Trachea (tissue), 1 donor: ENCODE measurements around the genes NAA25 and OAS2.

DNA sequence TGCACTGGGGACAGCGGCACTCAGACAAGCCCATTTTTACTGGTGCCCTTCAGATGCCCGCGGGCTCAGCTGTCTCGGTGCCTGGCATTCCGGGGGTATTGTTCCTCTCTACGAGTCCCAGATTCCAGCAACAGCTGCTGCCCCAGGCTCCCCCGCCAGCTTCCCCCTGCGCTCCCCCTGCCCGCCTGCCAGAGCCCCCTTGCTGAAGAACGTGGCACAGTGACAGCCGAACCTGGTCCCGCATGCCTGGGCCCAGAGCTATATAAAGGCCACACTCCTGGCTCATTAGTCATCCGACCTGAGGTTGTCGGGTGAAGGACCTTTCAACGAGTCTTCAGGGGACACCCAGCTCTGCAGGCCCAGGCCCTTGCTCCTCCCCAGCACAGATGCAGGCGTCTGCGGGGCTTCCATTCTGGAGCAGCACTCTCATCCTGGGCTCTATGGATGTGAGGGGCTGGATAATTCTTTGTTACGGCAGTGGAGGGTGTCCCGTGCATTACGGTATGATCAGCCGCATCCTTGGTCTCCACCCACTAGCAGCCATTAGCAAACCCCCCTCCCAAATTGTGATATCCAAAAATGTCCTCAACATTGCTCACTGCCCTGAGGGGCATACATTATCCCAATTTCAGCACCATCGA is 11.1 kb upstream of the MYL2 start:
- PRO-cap: no peak

- PRO-cap: no peak
Measured at GRCh38 chr12:111313788-111314214, 55.1 kb downstream of the PHETA1 start.

- PRO-cap: no peak
Measured at GRCh38 chr12:111361650-111362840, 6.8 kb downstream of the PHETA1 start.

GRCh38 chr12:111427306-111428075 is 21.8 kb downstream of the SH2B3 start:
- PRO-cap: no peak

DNA sequence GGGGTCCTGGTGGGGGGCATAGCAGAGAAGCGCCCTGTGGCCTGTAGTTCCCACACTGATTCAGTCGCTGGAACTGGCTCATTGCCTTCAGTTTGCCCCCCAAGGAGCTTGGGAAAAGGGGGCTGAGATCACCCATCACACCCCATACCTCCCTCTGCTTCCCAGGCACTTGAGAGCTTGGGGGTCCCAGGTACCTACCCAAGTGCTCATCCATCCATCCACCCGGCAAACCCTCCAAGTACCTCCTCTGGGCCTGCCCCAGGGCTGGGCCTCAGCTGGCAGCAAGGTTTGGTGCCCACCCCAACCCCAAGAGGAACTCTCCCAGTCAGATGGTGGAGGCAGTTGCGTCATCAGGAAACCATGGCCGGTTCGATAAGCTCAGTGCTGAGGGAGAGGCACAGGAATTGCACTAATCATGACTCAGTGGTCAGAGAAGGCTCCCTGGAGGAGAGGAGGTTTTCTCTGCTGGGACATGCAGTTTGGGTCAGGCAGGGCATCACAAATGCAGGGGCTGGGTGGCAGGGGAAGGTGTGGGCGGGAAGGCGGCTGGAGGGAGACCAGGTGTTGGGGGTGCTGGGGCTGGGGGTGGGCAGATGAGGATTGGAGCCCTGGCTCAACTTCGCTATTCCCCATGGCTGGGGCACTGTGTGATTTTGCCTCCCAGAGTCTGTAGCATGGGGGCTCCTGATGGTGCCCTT is 32.1 kb downstream of the SH2B3 start:
- PRO-cap: no peak

DNA sequence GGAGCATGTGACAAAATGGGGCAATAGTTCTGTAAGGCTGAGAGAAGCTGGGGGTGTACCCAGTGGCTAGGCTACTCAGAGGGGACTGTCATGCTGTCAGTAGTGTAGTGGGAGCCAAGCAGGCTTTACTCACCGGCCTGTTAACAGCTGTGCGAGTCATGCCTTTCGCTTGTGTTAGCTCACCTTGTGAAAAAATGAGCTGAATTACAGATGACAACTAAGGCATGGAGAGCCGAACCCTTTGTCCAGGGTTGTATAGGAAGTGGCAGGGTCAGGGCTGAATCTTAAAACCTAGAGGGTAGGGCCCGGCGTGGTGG is 37.8 kb downstream of the SH2B3 start:
- PRO-cap: no peak

DNA sequence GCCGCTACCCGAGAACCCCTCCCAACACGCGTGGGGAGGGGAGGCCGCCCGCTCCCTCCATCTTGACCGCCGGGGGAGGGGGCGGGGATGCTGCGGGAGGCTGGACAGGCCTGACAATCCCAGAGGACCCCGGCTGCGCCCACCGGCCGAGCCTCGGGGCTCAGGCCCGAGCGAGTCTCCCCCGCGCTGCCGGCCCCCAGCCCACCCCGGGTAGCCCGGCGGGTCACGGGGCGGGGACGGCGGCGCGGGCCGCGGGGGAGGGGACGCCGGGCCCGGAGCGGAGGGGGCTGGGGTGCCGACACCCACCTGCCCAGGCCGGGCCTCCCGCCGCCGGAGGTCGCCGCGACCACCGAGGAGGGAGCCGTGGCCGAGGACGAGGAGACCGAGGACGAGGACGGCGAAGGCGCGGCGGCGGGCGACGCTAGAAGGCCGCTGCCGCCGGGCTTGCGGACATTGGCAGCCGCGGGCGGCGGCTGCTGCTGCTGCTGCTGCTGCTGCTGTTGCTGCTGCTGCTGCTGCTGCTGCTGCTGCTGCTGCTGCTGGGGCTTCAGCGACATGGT is 557 bp downstream of the ATXN2 start:
- PRO-cap: bidirectional peak, plus-strand start at position 65 of the sequence, minus-strand start at position 32 of the sequence; bidirectional peak, plus-strand start at position 239 of the sequence, minus-strand start at position 198 of the sequence

- PRO-cap: bidirectional peak, plus-strand start at chr12:111775784, minus-strand start at chr12:111775645
Measured at GRCh38 chr12:111775198-111776554, 8.9 kb downstream of the ALDH2 start.

- PRO-cap: bidirectional peak, plus-strand start at chr12:112108862, minus-strand start at chr12:112108722
Measured at GRCh38 chr12:112108295-112109288, at the start of gene NAA25. TSS of gene NAA25 (minus strand) at chr12:112108783.

DNA sequence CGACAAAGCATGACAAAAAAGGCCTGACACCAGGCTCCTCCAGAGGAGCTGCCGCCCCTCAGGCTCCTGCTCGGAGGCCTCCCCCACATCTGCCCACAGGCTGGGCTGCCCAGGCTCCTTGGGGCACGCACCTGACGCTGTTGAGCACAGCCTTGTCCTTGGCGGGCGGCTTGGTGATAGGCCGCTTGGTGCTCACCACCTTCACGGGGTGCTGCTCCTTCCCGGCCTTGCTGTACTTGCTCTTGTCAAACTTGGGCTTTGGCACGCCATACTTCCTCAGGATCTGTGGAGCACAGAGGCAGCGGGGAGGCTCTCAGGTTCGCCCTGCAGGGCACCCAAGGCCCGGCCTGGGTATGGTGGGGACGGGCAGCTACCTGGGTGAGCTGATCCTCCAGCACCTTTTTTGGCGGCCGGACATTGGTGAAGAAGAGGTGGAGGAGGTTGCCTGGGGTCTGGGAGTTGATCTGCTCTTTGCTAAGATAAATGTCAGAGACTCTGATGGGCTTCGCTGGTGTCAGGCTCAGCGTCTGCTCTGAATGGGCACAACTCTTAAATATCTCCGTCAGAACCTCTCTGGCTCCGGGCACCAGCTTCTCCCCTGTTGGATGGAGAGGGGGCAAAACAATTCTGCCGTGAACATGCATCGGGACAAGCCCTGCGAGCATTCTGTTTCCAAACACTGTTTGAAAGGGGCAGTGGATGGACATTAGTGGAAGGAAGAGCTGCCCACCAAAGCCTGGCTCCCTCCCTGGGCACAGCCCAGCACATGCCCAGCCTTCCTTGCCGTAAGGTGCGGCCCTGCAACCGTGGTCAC is 53.6 kb downstream of the TRAFD1 start:
- PRO-cap: no peak

GRCh38 chr12:112420669-112421276 is 2.0 kb downstream of the PTPN11 start:
- PRO-cap: no peak

- PRO-cap: no peak
Measured at GRCh38 chr12:112705106-112705312, 86.5 kb upstream of the RPH3A start.

DNA sequence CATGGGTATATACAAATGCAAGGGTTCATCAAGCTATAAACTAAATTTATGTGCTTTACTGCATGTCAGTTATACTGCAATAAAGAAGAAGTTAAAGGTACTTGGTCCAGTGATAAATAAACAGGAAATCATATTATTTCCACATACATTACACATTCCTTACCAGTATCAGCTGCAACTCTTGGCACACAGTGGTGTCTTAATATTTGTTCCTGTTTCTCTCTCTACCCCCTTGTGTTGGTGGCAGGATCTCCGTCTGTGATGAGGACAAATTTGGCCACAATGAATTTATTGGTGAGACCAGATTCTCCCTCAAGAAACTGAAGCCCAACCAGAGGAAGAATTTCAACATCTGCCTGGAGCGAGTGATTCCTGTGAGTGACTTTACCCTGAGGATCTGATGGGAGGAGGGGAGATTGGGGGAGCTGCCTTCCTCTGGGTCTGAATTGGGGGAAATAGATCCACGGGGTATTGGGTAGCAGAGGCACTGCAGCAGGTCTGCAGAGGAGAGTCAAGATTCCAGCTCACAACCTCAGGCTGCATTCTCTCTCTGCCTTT is 19.1 kb upstream of the OAS1 start:
- PRO-cap: no peak

DNA sequence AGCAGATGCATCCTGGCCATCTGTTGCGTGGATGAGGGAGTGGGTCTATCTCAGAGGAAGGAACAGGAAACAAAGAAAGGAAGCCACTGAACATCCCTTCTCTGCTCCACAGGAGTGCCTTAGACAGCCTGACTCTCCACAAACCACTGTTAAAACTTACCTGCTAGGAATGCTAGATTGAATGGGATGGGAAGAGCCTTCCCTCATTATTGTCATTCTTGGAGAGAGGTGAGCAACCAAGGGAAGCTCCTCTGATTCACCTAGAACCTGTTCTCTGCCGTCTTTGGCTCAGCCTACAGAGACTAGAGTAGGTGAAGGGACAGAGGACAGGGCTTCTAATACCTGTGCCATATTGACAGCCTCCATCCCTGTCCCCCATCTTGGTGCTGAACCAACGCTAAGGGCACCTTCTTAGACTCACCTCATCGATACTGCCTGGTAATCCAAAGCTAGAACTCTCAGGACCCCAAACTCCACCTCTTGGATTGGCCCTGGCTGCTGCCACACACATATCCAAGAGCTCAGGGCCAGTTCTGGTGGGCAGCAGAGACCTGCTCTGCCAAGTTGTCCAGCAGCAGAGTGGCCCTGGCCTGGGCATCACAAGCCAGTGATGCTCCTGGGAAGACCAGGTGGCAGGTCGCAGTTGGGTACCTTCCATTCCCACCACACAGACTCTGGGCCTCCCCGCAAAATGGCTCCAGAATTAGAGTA is 6.7 kb upstream of the OAS2 start:
- PRO-cap: no peak

GRCh38 chr12:112977814-112978945 is at the start of gene OAS2:
TSS of gene OAS2 (plus strand) at chr12:112978519.
- PRO-cap: unidirectional peak, plus-strand start at chr12:112978470

DNA sequence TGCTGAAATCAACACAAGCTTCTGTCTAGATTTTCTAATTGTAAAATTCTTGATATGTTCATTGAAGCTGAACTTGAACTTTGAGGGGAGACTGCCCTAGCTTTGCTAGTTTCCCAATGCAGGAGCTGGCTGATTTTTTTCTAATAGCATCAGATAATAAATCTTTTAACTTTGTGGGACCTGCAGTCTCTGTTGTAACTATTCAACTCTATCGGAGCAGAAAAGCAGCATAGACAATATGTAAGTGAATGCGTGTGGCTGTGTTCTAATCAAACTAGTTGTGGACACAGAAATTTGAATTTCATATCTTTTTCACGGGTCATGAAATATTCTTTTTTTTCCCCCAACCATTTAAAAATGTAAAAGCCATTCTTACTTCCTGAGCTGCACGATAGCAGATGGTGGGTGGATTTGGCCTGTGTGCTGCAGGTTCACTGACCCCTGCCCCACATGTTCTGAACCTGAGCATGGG is 5.6 kb downstream of the DTX1 start:
- PRO-cap: no peak

DNA sequence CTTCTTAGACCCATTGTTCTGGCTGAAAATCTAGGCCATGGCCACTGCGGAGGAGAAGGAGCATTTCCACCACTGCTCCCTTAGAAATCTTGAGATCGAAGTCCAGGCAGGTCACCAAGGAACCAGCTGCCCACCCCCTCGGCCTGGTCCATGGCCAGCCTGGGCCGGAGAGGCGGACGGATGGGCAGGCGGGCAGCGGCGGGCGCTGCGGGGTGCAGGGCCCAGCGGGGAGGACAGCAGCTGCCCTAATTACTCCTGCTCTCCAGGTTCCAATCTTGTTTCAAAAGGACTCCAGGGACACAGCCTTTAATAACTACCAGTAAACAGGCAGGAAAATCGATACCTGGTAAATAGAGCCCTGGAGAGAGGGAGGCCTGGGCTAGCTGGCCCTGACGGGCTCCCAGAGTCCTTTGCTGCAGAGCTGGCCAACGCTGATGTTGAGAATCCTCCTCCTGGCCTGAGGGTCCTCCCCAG is 15.1 kb downstream of the DTX1 start:
- PRO-cap: no peak

- PRO-cap: unidirectional peak, minus-strand start at chr12:113093188
Measured at GRCh38 chr12:113092853-113093772, 36.6 kb downstream of the DTX1 start.

GRCh38 chr12:113098340-113098826 is 37.2 kb downstream of the RASAL1 start:
- PRO-cap: no peak

DNA sequence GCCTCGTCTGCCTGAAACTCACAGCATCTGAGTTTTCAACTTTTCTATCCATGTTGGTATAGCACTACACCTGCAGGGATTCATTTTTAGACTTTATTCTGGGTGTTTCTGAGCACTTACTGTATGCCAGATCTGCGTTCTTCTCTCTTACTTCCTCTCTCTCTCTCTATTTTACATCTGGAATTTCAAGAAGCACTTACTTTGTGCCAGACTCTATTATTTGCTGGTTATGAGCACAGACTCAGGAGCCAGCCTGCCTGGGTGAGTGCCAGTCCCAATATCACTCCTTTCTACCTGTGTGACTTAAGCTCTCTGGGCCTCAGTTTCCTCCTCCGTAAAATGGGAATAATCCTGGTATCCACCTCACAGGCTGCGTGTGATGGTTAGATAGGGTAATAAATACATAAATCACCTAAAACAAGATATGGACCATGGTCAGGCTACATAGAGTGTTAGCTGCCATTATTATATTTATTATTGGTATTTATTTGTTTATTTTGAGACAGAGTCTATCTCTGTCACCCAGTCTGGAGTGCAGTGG is 24.4 kb downstream of the RASAL1 start:
- PRO-cap: no peak